ENCODE measurements around the genes ZNF396 and RIT2.

DNA sequence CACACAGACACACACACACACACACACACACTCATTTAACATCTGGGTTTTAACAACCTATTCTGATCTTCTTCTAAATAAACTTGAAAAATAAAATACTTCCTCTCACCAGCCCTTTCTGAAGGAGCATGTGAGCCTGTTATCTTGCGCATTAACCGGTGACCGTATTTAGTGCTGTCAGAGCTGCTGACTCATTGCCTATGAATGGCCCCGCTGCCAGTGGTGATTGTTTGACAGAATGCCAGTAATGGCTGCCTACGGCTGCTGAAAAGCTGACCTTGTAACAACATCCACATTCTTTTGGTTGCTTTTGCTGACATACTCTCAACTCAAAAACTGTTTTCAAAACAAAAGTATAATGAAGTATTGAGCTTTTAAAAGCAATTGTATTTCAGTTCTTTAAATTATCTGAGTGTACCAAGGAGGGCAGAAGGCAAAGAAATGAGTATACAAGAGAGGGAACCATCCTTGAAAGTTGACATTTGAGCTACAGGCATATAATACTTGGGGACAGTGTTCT, 50.4 kb upstream of the DTNA start:
- PRO-cap, result no peak
- RAMPAGE, long total RNA, result no peak
- RRBS, result no CpG with 5 or more reads among the region's 5 CpGs

DNA sequence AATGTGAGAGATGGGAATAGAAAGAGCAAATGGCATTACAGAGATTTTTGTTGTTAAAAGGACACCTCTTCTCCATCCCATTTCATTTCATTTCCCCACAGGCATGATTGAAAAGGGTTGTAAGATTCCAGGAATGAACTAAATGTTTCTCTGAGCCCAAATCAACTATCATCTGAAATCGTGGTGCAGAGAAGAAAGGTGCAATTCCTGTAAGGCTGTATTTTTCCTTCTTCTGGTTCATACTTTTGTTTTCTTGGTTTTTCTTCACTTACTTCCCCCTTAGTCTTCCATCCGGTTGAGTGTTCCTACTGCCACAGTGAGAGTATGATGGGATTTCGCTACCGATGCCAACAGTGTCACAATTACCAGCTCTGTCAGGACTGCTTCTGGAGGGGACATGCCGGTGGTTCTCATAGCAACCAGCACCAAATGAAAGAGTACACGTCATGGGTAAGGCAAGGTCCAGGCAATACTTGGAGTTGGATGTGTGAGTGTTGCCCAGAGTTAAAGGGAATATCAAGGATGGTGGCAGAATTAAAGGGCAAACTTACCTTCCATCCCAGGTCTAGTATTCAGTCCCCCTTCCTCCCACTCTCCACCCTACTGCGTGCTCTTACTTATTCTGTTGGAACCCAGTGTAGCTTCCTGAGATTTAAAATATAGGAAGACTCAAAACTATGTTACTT, 107.9 kb downstream of the DTNA start:
- PRO-cap, result no peak
- RAMPAGE, long total RNA, result no peak
- RRBS, result 85% methylated on average over 2 of the region's 7 CpGs

- PRO-cap, result no peak
- RAMPAGE, long total RNA, result no peak
- RRBS, result no CpG with 5 or more reads among the region's 34 CpGs
These were observed 63.1 kb upstream of the MAPRE2 start for GRCh38 chr18:34977908-34978742.

GRCh38 chr18:34978745-34979605, 62.2 kb upstream of the MAPRE2 start:
- PRO-cap, result no peak
- RAMPAGE, long total RNA, result no peak
- RRBS, result no CpG with 5 or more reads among the region's 11 CpGs

DNA sequence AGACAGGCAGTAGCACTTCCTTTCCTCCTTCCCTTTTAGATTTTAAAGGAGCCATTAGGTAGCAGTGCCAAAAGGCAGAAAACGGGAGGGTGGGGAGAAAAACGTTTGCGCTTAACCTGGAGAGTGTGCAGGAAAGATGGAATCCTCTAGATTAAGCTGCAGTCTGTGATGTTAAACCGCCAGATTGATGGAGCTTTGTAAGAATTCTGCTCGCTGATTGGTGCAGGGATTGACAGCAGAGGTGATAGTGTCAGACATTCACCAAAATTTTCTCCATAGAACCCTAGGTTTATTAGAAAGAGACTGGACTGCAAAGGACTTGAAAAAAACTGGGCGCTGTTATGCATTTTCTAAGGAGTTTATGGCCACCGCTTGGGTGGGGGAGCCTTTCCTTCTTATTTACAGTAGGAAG, 754 bp downstream of the MAPRE2 start:
- PRO-cap, result no peak
- RAMPAGE, long total RNA, result no peak
- RRBS, result no CpG with 5 or more reads among the region's 7 CpGs

GRCh38 chr18:35131629-35132453, 90.6 kb downstream of the MAPRE2 start:
- PRO-cap, result no peak
- RAMPAGE, long total RNA, result no peak
- RRBS, result no CpG with 5 or more reads among the region's 11 CpGs

DNA sequence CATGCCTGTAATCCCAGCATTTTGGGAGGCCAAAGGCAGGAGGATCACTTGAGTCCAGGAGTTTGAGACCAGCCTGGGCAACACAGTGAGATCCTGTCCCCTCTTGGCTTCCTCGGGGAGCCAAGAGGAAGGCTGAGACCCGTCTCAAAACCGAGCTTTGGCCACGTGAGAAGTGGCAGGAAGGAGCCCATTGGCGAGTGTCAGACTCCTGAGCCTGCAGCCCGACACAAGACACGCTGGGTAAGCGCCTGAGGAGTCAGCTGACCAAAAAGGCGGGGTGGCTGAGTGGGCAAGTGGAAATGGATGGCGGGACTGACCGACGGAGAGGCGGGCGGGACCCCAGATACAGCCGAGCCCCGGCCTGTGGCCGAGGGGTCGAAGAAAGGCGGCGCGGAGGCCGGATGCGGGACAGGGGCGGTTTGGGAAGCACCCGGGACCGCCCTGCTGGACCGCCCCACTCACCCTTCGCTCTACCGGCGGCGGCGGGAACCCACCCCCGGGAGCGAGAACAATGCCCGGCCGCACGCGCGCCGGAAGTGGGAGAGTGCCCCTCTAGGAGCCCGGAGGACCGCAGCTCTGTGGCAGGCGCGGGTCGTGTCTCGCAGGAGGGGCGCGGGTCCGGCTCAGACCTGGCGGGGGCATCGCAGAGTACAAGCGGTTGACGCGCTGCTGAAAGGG, 22.9 kb downstream of the ZSCAN30 start:
- PRO-cap, result bidirectional peak, plus-strand start at position 276 of the sequence, minus-strand start at position 118 of the sequence; bidirectional peak, plus-strand start at position 626 of the sequence, minus-strand start at position 510 of the sequence
- RAMPAGE, long total RNA, result no peak
- RRBS, result 2% methylated on average over 21 of the region's 54 CpGs

GRCh38 chr18:35376151-35376702, 910 bp downstream of the ZNF396 start:
- PRO-cap, result no peak
- RAMPAGE, long total RNA, result no peak
- RRBS, result no CpG with 5 or more reads among the region's 11 CpGs

DNA sequence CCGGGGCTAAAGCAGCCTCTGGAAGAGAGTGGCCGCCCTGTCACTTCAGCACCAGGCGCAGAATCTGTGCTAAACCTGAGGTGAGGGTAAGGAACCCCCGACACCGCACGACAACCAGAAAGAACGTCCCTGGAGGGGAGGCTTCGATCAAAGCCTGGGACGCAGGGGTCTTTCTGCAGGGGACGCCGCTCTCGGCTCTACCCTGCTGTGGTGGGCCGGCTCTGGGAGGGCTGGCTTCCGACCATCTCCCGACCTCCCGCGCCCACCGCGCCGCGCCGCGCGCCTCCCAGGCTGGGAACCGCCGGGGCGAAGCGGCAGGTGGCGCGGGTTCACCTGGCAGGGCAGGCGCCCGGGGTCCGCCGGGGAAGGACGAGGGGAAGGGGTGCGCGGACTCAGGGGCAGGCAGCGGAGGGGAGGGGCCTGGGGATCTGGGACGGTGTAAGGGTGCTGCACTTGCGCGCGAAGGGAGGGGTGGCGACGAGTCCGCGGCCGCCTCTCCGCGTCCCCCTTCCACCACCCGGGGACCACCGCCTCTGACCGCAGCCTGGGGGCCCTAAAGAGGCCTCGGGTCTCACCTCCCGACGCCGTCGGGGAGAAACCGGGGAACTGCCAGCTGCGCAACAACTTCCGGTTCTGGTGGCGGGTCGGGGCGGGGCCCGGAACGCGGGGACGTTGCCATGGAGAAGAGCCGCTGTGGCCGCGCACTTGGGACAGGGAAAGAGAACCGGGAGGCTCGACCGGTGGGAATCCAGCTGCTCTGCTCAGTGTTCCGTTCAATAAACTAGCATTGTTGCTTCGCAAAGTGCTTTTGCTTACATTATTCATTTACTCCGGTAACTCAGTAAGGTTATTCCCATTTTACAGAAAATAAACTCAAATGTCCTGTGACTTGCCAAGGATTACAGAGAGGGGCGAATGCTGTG, at the start of gene ZNF396:
ZNF396 (minus strand) TSS at position 635 of the 923 bp plus-strand sequence.
- PRO-cap, result no peak
- RAMPAGE, long total RNA, result no peak
- RRBS, result 2% methylated on average over 37 of the region's 77 CpGs

GRCh38 chr18:35477422-35477921, 20.3 kb downstream of the INO80C start:
- PRO-cap, result no peak
- RAMPAGE, long total RNA, result no peak
- RRBS, result no CpG with 5 or more reads among the region's 1 CpG

- PRO-cap, result no peak
- RAMPAGE, long total RNA, result no peak
- RRBS, result no CpG with 5 or more reads among the region's 6 CpGs
These were observed 35.3 kb downstream of the GALNT1 start for GRCh38 chr18:35616709-35617418.

DNA sequence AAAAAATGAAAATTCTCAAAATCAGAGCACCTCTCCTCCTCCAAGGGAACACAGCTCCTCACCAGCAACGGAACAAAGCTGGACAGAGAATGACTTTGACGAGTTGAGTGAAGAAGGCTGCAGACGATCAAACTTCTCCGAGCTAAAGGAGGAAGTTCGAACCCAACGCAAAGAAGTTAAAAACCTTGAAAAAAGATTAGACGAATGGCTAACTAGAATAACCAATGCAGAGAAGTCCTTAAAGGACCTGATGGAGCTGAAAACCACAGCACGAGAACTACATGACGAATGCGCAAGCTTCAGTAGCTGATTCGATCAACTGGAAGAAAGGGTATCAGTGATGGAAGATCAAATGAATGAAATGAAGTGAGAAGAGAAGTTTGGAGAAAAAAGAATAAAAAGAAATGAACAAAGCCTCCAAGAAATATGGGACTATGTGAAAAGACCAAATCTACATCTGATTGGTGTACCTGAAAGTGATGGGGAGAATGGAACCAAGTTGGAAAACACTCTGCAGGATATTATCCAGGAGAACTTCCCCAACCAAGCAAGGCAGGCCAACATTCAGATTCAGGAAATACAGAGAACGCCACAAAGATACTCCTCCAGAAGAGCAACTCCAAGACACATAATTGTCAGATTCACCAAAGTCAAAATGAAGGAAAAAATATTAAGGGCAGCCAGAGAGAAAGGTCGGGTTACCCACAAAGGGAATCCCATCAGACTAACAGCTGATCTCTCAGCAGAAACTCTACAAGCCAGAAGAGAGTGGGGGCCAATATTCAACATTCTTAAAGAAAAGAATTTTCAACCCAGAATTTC, 47.3 kb downstream of the GALNT1 start:
- PRO-cap, result no peak
- RAMPAGE, long total RNA, result no peak
- RRBS, result no CpG with 5 or more reads among the region's 13 CpGs

GRCh38 chr18:35770297-35770557, 188.7 kb downstream of the GALNT1 start:
- PRO-cap, result no peak
- RAMPAGE, long total RNA, result no peak
- RRBS, result no CpG with 5 or more reads among the region's 2 CpGs

DNA sequence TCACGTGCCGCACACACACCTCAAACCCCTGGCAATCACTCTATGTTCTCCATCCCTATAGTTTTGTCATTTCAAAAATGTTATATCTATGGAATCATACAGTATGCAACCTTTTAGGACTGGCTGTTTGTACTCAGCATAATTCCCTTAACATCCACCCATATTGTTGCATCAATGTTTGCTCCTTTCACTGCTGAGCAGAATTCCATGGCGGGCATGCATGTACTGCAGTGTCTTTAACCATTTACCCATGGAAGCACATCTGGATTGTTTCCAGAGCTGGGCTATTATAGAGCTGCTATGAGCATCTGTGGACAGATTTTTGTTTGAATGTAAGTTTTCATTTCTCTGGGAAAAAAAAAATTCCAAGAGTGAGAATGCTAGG, 57.7 kb upstream of the C18orf21 start:
- PRO-cap, result no peak
- RAMPAGE, long total RNA, result no peak
- RRBS, result no CpG with 5 or more reads among the region's 3 CpGs

DNA sequence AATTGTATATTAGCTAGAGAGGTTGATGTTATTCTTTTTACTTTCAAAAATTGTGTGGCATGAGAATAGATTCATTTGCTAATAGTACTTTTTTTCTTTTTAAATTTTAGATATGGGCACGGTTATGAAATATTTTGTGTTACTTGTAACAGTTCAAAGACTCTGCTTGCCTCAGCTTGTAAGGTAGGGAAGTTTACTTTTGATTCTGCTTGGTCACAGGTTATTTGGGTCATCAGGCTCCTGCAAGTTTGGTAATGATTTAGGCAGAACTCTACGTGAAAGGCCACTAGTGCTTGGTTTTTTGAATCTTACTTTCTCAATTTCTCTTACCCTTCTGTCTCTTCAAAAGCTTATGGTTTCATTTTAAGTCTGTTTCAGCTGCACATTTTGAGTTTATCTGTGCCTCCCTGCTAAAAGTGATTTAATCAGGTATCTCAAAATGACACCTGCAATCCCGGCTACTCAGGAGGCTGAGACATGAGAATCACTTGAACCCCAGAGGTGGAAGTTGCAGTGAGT, 26.4 kb upstream of the MOCOS start:
- PRO-cap, result no peak
- RAMPAGE, long total RNA, result no peak
- RRBS, result no CpG with 5 or more reads among the region's 3 CpGs

DNA sequence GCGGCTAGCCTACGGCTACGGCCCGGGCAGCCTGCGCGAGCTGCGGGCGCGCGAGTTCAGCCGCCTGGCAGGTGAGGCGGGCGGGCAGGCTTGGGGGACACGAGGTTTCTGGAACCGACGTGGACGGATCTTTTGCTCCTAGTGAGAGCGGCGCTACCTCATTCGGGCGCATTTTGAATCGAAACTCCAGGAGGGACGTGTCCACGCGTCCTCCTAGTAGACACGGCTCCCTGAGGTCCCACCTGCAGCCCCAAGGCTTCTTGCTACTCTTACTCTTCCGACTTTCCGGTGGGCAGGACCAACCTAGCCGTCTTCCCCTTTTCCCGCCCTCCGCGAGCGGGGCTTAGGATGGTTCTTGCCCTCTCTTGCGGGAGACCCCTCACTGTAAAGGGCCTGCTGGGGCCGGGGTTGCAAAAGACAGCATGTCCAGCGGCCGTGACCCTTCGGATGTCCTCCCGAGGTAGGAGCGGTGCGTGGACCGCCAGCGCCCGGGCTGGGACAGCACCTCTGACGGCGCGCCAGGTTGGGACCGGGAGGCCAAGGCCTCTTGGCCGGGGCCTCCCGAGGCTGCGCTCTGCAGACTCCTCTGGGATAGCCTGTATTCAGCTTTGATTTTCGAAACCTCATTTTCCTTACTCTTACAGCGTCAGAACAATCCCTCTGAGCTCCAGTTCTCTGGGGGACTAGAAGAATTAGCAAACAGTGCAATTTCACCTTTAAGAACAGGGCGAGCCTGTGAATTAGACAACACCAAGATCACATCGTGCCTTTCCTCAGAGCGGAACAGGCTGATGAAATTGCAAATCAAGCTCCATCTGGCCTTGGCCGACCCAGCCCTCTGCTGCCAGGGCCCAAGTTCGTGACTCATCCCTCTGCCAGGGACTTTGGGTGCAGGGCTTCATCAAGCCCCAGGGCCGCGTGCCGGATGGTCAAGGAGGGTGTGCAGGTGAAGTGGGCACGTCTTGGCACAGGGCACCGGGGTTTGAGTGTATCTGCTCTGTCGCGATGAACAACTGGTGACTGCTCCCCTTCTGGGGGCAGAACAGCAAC, 639 bp downstream of the MOCOS start:
- PRO-cap, result no peak
- RAMPAGE, long total RNA, result no peak
- RRBS, result 21% methylated on average over 22 of the region's 65 CpGs

- PRO-cap, result no peak
- RAMPAGE, long total RNA, result no peak
- RRBS, result no CpG with 5 or more reads among the region's 5 CpGs
These were observed 248.6 kb downstream of the TPGS2 start for GRCh38 chr18:36580054-36580756.

- PRO-cap, result no peak
- RAMPAGE, long total RNA, result no peak
These were observed 11.4 kb upstream of the CELF4 start for GRCh38 chr18:37577033-37577425.

DNA sequence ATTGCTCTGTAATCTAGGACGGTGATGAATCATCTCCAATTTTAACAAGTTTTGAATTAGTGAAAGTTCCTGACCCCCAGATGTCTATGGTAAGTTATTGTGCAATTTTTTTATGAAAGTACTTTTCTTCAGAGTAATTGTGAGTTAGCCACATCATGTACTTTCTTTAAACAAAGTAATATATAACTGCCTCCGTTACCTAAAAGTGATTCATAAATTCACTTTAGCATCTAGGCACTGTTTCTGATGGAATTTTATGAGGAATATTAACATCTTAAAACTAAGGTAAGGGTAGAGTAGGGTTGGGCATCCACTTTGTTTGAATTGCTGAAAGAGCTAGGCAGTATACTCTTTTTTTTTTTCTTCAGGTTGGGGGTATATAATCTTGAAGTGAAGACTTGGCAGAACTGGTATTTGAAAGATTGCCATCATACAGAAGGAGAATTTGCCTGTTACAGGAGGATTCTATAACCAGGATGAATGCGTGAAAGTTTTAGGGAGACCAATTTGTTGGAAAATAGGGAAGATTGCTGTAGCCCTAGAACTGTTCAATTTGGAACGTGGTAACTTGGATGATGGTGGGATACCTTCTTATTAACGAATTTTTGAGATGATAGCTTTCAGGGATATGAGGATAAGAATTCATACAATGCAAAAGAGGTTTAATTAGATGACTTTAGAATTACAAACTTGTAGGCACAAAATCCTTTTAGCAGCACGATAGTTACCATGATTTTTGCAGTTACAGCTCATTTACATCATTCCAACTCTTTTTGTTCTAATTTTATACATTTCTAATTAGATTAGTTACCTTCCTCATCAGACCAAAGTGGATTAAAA, 38.4 kb downstream of the PIK3C3 start:
- PRO-cap, result no peak
- RAMPAGE, long total RNA, result no peak
- RRBS, result no CpG with 5 or more reads among the region's 6 CpGs

GRCh38 chr18:43115039-43116019, at the start of gene RIT2:
Gene RIT2 (minus strand): TSS chr18:43115685.
- PRO-cap, result no peak
- RAMPAGE, long total RNA, result no peak
- RRBS, result 70% methylated on average over 2 of the region's 19 CpGs

Measured in lung (tissue), 4 donors.